Myometrial cell (primary cell): ENCODE results near the gene SPG21.

DNA sequence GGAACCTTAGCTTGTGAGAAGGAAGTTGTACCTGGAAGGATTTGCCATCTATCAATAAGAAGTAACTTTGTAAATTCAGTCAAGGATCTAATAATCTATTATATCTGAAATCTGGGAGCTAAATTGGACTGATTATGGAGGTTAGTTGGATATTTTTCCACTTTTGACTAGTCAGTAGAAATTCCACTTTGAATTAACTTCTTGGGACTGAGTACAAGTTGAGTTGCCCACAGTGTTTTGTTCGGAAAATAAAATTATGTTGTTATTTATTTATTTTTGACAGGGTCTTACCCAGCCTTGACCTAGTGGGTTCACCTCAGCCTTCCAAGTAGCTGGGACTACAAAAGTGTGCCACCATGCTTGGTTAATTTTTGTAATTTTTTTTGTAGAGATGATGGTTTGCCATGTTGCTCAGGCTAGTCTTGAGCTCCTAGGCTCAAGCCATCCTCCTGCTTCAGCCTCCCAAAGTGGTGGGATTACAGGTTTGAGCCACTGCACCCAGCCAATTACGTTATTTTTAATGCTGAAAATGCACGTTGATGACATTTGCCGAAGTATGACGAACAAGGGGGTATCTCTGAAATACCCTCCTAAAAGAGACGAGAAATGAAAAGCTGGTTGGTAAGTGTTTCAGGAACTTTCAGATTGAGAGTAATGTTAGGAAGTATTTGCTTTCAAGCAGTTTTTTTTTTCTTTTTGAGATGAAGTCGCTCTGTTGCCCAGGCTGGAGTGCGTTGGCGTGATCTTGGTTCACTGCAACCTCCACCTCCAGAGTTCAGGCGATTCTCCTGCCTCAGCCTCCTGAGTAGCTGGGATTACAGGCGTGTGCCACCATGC lies 9.7 kb downstream of the ZNF609 start:
- RAMPAGE, long total RNA: no peak

GRCh38 chr15:64560320-64560869 lies 100.0 kb downstream of the ZNF609 start:
- RAMPAGE, long total RNA: no peak

- RAMPAGE, long total RNA: start-site peak on the minus strand at chr15:64703208-64703216, 154 and 85 reads in 2 replicates
Measured at GRCh38 chr15:64702405-64703724, 72.5 kb downstream of the RBPMS2 start.

DNA sequence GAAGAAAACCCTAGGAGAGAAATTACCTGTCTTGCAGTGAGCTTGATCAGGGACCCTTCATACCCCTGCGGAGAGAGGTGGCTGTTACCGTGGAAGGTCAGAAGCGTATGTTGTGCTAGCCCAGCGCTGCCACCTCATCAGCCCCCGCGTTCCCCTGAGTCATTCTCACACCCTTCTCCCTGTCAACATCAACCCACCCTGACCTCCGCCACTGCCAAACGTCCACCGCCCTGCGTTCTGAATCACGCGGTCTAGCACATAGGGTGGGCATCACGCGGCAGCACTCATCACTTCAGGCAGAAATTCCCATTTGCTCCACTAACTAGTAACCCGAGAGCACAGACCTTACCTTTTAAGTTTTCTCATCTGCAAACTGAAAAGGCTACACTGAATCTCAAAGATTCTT lies 25.1 kb downstream of the RBPMS2 start:
- RAMPAGE, long total RNA: no peak

DNA sequence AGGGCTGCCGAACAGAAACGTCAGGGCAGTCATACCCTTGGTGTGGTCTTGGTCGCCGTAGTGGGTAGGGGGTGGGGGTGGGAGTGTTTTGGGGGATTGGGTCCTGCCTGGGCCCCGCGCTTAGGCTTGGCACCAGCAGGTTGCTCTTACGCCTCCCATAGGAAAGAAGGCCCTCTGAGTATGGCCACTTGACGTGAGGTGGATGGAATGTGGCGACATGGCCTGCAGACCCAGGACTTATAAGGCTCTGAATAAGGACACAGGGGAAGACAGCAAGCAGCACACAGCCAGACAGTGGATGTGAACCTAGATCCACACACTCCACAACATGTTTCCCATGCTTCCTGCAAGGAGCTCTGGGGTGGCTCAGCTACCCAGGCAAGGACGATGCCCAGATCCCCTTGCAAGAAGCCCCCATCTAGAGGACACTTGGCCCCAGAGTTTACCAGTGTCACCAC lies 12.4 kb downstream of the RBPMS2 start:
- RAMPAGE, long total RNA: no peak

- RAMPAGE, long total RNA: no peak
Measured at GRCh38 chr15:64773776-64774566, 1.4 kb downstream of the RBPMS2 start.

GRCh38 chr15:64842039-64842434 lies 322 bp downstream of the PLEKHO2 start:
- RAMPAGE, long total RNA: no peak

DNA sequence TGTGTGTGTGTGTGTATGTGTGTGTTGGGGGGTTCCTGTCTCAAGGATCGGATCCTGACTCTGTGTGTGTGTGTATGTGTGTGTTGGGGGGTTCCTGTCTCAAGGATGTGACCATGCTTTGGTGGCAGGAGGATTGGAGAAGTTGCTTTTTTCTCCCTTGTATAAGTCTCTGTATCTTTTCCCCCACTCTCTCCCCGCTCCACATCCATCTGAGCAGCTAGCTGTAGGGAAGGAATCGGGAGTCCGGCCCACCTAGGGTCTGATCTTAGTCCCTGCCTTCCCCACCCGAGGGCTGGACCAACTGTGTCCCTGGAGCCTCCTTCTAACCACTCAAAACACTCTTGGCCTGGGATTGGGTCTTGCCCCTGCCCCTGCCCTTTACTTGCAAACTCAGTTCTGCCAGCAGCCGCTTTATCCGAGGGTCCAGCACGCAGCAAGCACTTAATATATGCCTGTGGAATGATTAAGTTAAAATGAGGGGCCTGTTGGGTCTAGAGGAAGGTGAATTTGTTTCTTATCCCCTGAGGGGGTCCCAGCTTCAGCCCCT lies 793 bp downstream of the PLEKHO2 start:
- RAMPAGE, long total RNA: no peak

DNA sequence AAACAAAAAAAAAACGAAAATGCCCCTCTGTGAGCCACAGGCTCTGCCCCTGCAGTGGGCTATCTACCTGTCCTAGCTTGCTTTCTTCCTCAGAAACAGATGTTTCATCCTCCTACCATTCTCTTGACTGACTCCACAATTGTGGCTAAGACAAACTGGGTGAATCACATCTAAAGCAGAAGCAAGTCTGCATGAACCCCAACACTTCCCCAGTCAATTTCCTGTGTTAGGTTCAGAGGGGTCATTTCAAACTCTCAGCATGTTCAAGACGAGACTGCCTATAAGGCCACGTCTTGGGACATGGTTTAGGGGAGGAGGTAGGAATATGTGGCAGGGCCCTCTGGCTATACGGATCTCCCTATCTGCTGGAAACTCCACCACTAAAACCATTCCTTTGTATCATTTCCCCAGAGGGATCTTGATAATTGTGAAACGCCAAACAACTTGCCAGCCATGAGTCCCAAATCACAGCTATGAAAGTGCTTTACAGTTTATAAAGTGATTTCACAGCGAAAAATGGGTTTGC lies 28.5 kb upstream of the ANKDD1A start:
- RAMPAGE, long total RNA: no peak

- RAMPAGE, long total RNA: no peak
Measured at GRCh38 chr15:64895142-64896081, 16.3 kb upstream of the ANKDD1A start.

- RAMPAGE, long total RNA: no peak
Measured at GRCh38 chr15:64989253-64990243, at the start of gene SPG21. TSS of gene SPG21 (minus strand) at chr15:64989914.

- RAMPAGE, long total RNA: no peak
Measured at GRCh38 chr15:65028314-65028626, 1.2 kb downstream of the MTFMT start.

DNA sequence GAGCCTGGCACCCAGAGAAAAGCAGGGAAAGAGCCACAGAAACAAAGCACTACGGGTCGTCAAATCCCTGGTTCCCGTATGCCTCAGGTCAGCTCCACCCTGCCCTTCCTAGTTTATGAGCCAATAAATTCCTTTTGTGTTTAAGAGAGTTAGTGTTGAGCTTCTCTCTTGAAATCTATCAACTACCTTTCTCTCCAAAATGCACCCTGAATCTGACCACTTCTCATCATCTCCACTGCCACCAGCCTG lies 2.2 kb upstream of the SLC51B start:
- RAMPAGE, long total RNA: no peak

- RAMPAGE, long total RNA: no peak
Measured at GRCh38 chr15:65087367-65087885, 10.9 kb downstream of the KBTBD13 start.

DNA sequence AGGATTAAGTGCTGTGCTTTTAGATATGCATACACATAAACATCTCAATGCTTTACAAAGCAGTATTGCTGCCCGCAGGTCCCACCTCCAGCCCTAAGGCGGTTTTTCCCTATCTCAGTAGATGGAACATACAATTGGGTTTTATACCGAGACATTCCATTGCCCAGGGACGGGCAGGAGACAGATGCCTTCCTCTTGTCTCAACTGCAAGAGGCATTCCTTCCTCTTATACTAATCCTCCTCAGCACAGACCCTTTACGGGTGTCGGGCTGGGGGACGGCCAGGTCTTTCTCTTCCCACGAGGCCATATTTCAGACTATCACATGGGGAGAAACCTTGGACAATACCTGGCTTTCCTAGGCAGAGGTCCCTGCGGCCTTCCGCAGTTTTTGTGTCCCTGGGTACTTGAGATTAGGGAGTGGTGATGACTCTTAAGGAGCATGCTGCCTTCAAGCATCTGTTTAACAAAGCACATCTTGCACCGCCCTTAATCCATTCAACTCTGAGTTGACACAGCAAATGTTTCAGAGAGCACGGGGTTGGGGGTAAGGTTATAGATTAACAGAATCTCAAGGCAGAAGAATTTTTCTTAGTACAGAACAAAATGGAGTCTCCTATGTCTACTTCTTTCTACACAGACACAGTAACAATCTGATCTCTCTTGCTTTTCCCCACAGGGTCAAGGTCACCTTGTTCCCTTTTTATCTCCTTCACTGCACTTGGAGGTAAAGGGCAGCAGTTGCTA lies 15.7 kb upstream of the CILP start:
- RAMPAGE, long total RNA: no peak

DNA sequence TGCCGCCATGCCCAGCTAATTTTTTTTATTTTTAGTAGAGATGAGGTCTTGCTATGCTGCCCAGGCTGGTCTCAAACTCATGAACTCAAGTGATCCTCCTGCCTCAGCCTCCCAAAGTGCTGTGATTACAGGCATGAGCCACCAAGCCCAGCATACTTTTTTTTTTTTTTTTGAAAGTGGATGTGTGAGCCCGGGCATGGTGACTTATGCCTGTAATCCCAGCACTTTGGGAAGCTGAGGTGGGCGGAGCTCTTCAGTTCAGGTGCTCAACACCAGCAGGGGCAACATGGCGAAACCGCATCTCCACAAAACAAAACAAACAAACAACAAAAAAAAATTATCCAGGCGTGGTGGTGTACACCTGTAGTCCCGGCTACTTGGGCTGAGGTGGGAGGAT lies 12.6 kb downstream of the PARP16 start:
- RAMPAGE, long total RNA: no peak

GRCh38 chr15:65688422-65689438 lies 67.0 kb downstream of the SLC24A1 start:
- RAMPAGE, long total RNA: no peak

DNA sequence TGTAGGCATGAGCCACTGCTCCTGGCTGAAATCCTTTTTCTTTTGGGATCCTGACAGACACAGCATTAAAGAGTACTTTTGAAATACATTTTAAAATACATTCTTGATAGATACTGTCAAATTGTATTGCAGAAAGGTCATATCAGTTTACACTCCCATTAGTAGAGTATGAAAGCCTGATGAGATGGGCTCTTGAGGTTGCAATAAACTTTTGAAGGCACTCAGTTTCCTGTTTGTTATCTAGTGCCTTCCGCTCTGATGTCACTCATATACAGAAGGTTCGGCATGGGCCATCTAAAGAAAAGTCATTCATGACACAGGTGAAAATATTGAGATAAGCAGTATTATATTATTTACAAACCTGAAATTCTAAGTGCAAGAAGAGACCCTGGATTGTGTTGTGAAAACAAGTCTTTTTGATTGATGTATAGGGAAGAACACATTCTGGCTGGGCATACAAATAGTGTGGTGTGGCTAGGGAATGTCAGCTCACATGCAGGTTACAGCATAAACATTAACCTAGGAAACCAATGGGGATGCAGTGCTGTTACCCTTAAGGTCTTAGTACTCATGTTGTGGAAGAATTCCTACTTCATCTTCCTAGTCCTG lies 36.5 kb upstream of the DENND4A start:
- RAMPAGE, long total RNA: no peak

DNA sequence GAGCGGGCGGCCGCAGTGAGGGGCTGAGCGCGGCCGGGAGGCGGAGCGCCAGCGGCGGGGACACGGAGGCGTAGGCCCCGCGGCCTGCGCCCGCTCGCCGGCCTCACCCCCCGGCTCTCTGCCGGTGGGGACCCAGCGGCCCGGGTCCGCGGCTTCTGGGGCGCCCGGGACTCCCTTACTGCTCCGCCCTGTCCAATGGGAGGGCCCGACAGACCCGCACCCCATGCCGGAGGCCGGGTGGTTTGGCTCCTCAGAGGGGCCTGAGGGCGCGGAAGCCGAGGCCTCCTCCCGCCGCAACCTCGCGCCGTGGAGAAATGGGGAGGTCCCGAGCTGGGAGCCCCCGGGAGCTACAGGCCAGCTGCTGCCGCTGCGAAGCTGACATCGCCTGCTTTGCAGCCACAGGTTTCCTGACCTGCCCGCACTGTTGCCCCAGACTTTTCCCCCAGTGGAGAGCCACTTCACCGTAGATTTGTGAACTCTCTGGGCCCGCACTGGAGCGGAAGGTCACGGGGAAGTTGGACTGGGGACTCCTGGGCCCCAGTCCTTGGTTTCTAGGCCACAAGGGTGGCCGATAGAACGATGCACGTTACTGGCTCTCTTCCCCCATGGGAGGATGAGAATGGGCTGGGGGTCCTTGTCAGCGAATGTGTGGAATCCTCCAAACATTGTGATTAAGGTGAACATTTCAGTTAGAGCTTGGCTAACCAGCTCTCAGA lies 563 bp downstream of the DIS3L start:
- RAMPAGE, long total RNA: no peak

DNA sequence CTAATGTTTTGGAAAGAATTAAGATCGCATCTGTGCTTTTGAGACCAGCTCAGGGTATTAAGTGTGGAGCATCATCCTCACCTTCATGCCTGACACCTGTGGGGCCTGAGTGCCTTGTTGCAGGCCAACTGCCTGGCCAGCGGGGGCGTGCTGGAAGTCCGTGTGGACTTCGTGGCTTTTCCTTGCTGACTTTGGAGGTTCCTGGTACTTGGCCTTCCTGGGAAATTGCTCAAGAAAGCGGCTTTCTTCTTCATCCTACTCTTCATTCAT lies 1.0 kb downstream of the MAP2K1 start:
- RAMPAGE, long total RNA: no peak